ENCODE results near the genes CKAP2L, IL36G and IL1RN.

- PRO-cap = no peak
- RAMPAGE, long total RNA, 2 experiments = no peak in any of the 2 experiments
These were observed 21.7 kb downstream of the MERTK start for GRCh38 chr2:111920114-111920474.

DNA sequence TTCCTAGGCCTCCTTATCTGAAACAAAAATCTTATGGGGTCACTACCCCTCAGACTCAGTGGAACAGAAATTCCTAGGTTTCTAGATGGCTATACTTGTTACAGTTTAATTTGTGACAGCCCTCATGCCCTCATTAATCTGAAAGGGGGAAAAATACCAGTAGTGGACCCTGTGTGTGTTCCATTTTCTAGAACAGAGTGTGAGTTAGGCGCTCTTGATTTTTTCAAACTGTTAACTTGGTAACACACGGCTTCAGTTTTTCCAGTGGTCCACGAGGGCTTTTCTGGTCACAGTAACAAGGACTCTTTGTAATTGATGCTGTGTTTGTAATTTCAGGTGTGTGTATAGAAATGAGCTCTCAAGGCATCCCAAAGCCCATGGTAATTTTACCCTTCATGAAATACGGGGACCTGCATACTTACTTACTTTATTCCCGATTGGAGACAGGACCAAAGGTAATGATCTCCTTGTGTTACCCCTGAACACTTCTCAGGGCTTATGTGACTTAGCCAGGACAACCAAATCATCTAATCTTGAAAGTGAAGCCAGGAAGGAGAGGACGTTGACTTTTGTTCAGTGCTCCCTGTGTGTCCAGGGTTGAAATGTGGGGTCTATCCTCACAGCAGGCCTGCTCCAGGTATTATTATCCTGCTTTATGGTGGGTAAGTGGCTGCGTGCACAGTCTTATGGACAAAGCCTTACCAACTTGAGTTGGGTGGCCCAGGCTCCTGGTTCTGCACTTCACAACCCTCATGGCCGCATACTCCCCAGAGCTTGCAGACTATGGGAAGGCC is 45.3 kb upstream of the TMEM87B start:
- PRO-cap = no peak
- RAMPAGE, long total RNA, 2 experiments = no peak in any of the 2 experiments

GRCh38 chr2:112031336-112032791 is 23.2 kb upstream of the TMEM87B start:
- PRO-cap = no peak
- RAMPAGE, long total RNA, 2 experiments = no peak in any of the 2 experiments

DNA sequence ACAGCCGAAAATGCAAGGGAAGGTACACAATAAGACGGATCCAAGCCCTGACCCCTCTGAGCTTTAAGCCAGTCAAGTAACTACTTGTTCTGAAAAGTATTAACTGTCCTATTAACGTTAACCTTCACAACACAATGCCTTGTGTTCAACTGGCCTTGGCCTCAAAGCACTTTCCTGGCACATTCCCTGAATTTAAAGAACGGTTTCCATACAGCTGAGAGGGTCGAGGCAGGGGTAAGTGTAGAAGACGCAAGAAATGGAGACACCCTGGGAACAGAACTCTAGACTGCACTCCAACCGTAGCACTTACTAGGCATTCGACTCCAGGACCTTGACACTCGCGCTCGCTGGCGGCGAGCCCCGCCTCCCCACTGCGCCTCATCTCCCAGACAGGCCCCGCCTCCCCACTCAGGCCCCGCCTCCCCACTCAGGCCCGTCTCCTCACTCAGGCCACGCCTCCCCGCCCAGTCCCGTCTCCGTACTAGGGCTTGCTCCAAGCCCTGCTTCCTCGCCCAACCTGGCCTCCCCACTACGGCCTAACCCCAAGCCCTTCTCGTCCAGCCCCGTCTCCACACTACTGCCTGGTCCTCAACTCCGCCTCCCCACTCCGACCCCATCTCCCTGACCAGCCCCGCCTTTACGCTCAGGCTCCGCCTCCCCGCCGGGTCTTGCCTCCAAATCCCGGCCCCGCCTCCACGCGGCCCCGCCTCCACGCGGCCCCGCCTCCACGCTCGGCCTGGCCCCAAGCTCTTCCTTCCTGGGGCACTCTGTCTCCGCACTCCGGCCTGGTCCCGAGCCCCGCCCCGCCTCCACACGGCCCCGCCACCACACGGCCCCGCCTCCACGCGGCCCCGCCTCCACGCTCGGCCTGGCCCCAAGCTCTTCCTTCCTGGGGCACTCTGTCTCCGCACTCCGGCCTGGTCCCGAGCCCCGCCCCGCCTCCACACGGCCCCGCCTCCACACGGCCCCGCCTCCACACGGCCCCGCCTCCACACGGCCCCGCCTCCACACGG is 869 bp upstream of the TMEM87B start:
- PRO-cap = bidirectional peak, plus-strand start at position 467 of the sequence, minus-strand start at position 308 of the sequence
- RAMPAGE, long total RNA, 2 experiments = no peak in any of the 2 experiments

DNA sequence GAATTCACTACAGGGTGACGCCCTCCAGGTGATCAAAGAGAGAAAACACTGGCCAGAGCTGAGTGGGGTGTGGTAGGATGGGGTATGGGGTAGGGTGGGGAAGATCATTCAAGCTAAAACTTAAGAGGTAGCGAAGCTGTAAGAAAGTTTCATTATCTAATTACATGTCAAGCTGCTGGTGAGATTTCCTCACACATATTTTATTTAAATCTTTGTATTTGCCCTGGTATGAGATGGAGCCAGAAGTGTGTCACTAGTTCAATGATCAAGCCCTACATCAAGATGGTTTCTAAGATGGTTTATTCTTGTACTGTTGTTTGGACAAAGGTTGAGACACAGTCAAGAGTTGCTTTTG is 50.3 kb downstream of the FBLN7 start:
- PRO-cap = no peak
- RAMPAGE, long total RNA, 2 experiments = no peak in any of the 2 experiments

DNA sequence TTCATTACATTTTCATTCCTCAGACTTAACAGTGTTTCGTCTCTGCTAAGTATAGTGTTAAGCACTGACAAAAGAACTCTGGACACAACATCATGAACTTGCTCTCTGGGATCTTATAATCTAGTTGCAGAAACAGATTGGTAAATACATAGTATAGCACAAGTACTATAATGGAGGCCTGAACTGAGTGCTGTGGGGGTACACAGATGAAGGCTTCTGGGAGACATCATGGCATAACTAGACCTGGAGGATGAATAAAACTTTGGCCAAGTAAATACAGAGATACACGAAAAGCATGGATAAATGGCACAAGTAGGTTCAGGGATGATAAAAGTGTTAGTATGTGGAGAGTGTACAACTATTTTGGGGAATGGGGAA is 5.0 kb downstream of the ZC3H6 start:
- PRO-cap = no peak
- RAMPAGE, long total RNA, 2 experiments = no peak in any of the 2 experiments

DNA sequence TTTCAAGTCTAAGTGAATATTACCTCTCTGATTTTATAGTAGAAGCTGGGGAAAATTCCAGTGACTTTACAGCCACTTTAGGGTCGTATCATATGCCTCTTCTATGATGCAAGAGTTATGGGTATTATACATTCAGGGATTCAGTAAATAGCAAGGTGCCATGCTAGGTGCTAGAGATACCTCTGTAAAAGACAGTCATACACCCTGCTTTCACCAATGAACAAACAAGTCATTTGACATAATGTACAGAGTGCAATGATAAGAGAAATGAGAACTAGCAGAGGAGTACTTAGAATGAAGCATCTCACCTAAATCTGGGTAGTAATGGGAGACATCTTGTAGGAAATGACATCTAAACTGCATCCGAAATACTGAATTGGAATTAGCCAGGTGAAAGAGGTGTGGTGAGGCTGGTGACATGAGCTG is 21.2 kb downstream of the ZC3H6 start:
- PRO-cap = no peak
- RAMPAGE, long total RNA, 2 experiments = no peak in any of the 2 experiments

DNA sequence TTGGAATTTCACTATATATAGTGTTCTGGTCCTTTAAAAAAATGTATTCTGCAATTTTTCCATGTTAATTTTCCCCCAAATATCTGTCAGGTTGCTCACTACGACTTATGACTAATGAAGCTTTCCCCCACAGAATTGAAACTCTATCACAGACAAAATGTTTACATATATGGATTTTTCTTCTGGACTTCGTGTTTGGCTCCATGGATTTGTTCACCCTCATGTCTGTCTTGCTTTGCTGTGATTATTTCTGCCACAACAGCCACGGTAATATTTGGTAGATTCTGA is 42.3 kb downstream of the ZC3H6 start:
- PRO-cap = no peak
- RAMPAGE, long total RNA, 2 experiments = no peak in any of the 2 experiments

- PRO-cap = unidirectional peak, plus-strand start at chr2:112481245
- RAMPAGE, long total RNA, 2 experiments = no peak in any of the 2 experiments
These were observed 1.2 kb upstream of the TTL start for GRCh38 chr2:112480538-112481383.

- PRO-cap = no peak
- RAMPAGE, long total RNA, 2 experiments = no peak in any of the 2 experiments
These were observed 10.4 kb upstream of the POLR1B start for GRCh38 chr2:112531650-112532457.

- PRO-cap = no peak
- RAMPAGE, long total RNA, 2 experiments = no peak in any of the 2 experiments
These were observed 7.7 kb upstream of the POLR1B start for GRCh38 chr2:112534369-112535256.

GRCh38 chr2:112540756-112541679 is 1.2 kb upstream of the POLR1B start:
- PRO-cap = no peak
- RAMPAGE, long total RNA, 2 experiments = no peak in any of the 2 experiments

- PRO-cap = no peak
- RAMPAGE, long total RNA, 2 experiments = no peak in any of the 2 experiments
These were observed 30.0 kb downstream of the CHCHD5 start for GRCh38 chr2:112614175-112615081.

- PRO-cap = no peak
- RAMPAGE, long total RNA, 2 experiments = no peak in any of the 2 experiments
These were observed 21.4 kb upstream of the SLC20A1 start for GRCh38 chr2:112624197-112624817.

- PRO-cap = bidirectional peak, plus-strand start at chr2:112764818, minus-strand start at chr2:112764609
- RAMPAGE, long total RNA, 2 experiments = no peak in any of the 2 experiments
These were observed at the start of gene CKAP2L for GRCh38 chr2:112763949-112765109. TSS of gene CKAP2L (minus strand) at chr2:112764609.

GRCh38 chr2:112977684-112978161 is at the start of gene IL36G:
TSS of gene IL36G (plus strand) at chr2:112978006.
- PRO-cap = no peak
- RAMPAGE, long total RNA, 2 experiments = no peak in any of the 2 experiments

DNA sequence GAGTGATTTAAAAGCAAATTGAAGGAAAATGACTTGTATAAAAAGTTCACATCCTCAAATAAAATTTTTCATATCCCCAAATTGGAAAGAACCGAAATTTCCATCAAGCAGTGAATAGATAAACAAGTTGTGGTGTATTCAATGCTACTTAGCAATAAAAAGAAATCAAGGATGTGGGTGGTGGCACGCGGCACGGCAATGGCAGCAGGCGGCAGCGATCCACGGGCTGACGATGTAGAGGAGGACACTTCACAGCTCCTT is 10.0 kb upstream of the IL36A start:
- PRO-cap = no peak
- RAMPAGE, long total RNA, 2 experiments = no peak in any of the 2 experiments

DNA sequence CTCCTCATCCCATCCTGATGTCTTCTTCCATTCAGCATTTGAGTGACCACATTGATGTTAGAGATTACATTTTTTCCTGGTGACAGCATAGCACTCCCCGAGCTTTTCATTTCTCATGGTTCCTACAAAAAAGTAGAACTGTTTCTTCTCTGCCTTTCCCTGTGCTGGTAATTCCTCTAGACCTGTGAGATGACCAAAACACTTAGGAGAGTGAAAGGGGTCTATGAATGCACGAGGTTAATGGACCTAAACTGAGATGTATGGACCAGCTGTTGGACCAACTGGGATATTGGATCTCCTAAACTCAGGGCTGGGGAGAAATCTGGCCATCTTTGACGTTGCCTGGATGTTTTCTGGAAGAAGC is 5.0 kb downstream of the IL36A start:
- PRO-cap = no peak
- RAMPAGE, long total RNA, 2 experiments = no peak in any of the 2 experiments

- PRO-cap = unidirectional peak, plus-strand start at chr2:113124367
- RAMPAGE, long total RNA, 2 experiments = no peak in any of the 2 experiments
These were observed 3.4 kb upstream of the IL1RN start for GRCh38 chr2:113123909-113124493.

GRCh38 chr2:113126795-113127729 is at the start of gene IL1RN:
TSS of gene IL1RN (plus strand) at chr2:113127598.
- PRO-cap = no peak
- RAMPAGE, long total RNA, 2 experiments = start-site peak on the plus strand in 1 of 2 experiments, at chr2:113127576-113127595 at its widest, 5 reads per replicate

Data from right atrium auricular region (tissue), 2 donors.